Urinary bladder (tissue), 3 donors: ENCODE results near the genes PRKACB, DNASE2B and GNG5.

DNA sequence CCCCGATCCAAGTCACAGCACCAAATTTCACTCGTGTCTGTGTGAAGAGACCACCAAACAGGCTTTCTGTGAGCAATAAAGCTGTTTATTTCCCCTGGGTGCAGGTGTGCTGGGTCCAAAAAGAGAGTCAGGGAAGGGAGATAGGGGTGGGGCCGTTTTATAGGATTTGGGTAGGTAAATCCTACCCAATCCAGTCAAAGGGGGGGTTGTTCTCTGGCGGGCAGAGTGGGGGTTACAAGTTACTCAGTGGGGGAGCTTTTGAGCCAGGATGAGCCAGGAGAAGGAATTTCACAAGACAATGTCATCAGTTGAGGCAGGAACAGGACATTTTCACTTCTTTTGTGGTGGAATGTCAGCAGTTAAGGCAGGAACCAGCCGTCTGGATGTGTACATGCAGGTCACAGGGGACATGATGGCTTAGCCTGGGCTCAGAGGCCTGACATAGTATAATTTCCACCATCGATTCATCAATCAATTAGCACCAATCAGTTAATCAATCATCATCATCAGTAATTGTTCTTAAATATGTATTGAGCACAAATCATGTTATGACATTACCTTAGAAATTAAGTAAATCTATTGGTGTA is 487.2 kb upstream of the ADGRL4 start:
- PRO-cap: no peak
- RAMPAGE, long total RNA: no peak

GRCh38 chr1:81245448-81246034 is 555.2 kb upstream of the ADGRL2 start:
- PRO-cap: no peak
- RAMPAGE, long total RNA: no peak

DNA sequence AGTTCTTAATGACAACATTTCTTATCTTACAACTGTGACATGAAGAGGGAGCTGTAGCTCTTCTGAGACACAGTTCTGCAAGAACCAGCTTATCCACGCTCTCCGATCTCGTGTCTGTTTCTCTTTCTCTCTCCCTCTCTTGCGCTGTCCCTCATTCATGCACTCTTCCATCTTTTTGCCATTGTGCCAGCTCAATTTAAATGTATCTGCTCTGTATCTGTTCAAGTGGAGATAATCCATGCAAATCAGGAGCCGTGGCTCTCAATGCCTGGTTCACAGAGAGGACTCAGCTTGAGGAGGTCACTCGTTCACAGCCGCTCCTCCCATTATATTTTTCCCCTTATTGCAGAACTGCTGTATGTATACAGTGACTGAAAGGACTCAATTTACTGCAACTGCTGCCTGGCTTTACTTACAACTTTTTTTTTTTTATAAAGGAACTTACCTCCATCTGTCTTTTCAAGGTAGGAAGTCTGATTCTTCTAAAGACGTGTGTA is 494.6 kb upstream of the ADGRL2 start:
- PRO-cap: no peak
- RAMPAGE, long total RNA: no peak

DNA sequence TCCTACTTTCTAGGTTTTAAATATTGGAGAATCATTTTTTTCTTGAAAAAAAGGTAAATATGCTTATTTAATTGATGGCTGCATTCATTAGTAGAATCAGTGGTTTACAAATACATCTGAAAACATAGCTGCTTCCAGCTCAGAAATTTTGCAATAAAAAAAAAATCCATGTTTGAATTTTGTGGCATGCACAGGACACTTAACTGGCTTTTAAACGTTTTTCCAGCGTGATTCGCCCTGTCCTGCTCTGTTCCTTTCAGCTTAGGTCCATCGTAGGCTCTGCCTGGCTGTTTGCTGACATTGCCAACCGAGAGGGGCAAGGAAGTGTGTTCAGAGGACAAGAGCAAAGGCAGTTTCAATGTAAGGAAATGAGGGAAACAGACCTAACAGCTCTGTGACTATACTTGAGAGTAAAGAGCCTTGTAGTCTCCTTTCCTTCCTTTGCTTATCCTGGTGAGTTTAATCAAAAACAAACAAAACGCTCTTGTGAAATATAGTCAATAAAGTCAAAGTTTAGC is 941 bp upstream of the ADGRL2 start:
- PRO-cap: no peak
- RAMPAGE, long total RNA: no peak

DNA sequence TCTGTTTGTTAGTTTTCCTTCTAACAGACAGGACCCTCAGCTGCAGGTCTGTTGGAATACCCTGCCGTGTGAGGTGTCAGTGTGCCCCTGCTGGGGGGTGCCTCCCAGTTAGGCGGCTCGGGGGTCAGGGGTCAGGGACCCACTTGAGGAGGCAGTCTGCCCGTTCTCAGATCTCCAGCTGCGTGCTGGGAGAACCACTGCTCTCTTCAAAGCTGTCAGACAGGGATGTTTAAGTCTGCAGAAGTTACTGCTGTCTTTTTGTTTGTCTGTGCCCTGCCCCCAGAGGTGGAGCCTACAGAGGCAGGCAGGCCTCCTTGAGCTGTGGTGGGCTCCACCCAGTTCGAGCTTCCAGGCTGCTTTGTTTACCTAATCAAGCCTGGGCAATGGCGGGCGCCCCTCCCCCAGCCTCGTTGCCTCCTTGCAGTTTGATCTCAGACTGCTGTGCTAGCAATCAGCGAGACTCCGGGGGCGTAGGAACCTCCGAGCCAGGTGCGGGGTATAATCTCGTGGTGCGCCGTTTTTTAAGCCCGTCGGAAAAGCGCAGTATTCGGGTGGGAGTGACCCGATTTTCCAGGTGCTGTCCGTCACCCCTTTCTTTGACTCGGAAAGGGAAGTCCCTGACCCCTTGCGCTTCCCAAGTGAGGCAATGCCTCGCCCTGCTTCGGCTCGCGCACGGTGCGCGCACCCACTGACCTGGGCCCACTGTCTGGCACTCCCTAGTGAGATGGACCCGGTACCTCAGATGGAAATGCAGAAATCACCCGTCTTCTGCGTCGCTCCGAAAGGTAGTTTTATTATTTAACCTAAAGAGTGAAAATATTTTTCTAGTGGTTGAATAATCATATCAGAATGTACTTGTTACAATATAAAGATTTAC is 335.6 kb downstream of the ADGRL2 start:
- PRO-cap: no peak
- RAMPAGE, long total RNA: no peak

DNA sequence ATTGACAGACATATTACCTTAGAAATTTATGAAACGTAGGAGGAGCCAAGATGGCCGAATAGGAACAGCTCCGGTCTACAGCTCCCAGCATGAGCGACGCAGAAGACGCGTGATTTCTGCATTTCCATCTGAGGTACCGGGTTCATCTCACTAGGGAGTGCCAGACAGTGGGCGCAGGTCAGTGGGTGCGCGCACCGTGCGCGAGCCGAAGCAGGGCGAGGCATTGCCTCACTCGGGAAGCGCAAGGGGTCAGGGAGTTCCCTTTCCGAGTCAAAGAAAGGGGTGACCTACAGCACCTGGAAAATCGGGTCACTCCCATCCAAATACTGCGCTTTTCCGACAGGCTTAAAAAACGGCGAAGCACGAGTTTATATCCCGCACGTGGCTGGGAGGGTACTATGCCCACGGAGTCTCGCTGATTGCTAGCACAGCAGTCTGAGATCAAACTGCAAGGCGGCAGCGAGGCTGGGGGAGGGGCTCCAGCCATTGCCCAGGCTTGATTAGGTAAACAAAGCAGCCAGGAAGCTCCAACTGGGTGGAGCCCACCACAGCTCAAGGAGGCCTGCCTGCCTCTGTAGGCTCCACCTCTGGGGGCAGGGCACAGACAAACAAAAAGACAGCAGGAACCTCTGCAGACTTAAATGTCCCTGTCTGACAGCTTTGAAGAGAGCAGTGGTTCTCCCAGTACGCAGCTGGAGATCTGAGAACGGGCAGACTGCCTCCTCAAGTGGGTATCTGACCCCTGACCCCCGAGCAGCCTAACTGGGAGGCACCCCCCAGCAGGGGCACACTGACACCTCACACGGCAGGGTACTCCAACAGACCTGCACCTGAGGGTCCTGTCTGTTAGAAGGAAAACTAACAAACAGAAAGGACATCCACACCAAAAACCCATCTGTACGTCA is 735.1 kb downstream of the TTLL7 start:
- PRO-cap: no peak
- RAMPAGE, long total RNA: no peak

GRCh38 chr1:83746200-83746670 is 252.7 kb downstream of the TTLL7 start:
- PRO-cap: no peak
- RAMPAGE, long total RNA: no peak

DNA sequence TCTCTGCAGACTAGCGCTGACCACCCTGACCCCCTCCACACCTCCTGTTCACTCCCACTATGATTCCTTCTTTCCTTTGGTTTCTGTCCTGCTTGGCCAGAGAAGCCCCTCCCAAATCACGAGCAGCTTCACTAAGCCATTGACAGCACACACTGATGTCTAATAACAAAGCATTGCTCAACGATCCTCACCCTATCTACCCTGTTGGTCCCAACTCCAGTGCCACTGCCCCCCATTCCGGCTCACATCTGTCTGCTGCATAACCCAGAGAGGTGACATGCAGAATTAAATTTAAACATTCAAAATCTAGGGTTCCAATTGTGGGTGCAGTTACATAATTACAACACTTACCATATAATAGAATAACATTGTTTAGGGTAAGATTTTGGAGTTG is 236.9 kb downstream of the TTLL7 start:
- PRO-cap: no peak
- RAMPAGE, long total RNA: no peak

GRCh38 chr1:83999315-83999689 is 370 bp upstream of the TTLL7 start:
- PRO-cap: bidirectional peak, plus-strand start at chr1:83999451, minus-strand start at chr1:83999104
- RAMPAGE, long total RNA: no peak

- PRO-cap: unidirectional peak, plus-strand start at chr1:84144336
- RAMPAGE, long total RNA: no peak
Observed at GRCh38 chr1:84144122-84144771, at the start of gene PRKACB. TSS of gene PRKACB (plus strand) at chr1:84144271.

- PRO-cap: no peak
- RAMPAGE, long total RNA: no peak
Observed at GRCh38 chr1:84144926-84145539, 962 bp downstream of the PRKACB start.

DNA sequence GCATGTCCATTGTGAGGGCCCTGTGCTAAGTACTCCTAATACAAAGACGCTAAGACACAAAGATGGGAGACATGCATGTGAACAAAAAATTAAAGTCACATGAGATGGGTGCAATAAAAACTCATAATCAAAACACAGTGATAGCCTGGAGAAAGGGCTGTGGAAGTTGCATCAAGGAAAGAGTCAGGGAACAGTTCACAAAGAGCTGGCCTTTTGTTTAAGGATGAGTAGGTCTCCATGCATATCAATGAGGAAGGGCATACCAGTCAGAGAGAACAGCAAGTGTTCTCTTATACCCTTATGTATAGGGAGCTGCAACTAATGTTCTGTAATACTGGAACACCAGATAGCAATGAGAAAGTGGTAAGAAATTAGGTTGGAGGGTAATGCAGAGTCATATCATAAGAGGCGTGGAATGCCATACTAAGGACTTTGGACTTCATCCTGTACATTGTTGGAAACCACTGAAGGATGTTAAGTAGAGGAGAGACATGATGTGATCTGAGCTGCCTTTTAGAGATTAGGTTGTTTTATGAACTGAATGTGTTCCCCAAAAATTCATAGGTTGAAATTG is 46.8 kb upstream of the SAMD13 start:
- PRO-cap: no peak
- RAMPAGE, long total RNA: no peak

- PRO-cap: no peak
- RAMPAGE, long total RNA: no peak
Observed at GRCh38 chr1:84278802-84279626, 22.5 kb upstream of the SAMD13 start.

GRCh38 chr1:84398213-84398652 is at the start of gene DNASE2B:
TSS of gene DNASE2B (plus strand) at chr1:84398484.
- PRO-cap: no peak
- RAMPAGE, long total RNA: no peak

- PRO-cap: bidirectional peak, plus-strand start at chr1:84506407, minus-strand start at chr1:84506204; bidirectional peak, plus-strand start at chr1:84506773, minus-strand start at chr1:84506578
- RAMPAGE, long total RNA: no peak
Observed at GRCh38 chr1:84506249-84507186, at the start of gene GNG5. TSS of gene GNG5 (minus strand) at chr1:84506581.

GRCh38 chr1:84582700-84583241 is 8.5 kb upstream of the CTBS start:
- PRO-cap: no peak
- RAMPAGE, long total RNA: no peak

DNA sequence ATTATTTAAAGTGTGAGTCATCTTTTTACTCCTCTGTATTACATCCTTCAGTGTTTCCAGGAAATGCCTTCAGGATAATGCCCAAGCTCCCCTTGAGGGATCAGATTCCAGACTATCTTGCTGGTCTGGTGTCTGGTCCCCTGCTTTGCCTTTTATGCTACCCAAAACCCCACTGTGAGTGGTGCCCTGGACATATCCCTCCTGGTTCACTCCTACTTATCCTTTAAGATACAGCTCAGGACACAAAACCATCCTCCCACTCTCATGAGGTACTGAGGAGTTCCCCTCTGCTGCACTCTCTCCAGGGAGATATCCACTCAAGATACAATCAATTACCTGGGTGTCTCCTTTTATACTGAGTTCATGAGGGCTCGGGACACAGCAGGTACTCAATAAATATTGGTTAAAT is 57.2 kb downstream of the SSX2IP start:
- PRO-cap: no peak
- RAMPAGE, long total RNA: no peak

GRCh38 chr1:84857308-84857749 is 35.7 kb downstream of the LPAR3 start:
- PRO-cap: no peak
- RAMPAGE, long total RNA: no peak

GRCh38 chr1:85198795-85199414 is 1.9 kb downstream of the SYDE2 start:
- PRO-cap: no peak
- RAMPAGE, long total RNA: no peak

- PRO-cap: no peak
- RAMPAGE, long total RNA: no peak
Observed at GRCh38 chr1:85244706-85245221, 14.7 kb downstream of the C1orf52 start.